Spinal cord (tissue), 3 donors: ENCODE measurements around a stretch of chr10.

DNA sequence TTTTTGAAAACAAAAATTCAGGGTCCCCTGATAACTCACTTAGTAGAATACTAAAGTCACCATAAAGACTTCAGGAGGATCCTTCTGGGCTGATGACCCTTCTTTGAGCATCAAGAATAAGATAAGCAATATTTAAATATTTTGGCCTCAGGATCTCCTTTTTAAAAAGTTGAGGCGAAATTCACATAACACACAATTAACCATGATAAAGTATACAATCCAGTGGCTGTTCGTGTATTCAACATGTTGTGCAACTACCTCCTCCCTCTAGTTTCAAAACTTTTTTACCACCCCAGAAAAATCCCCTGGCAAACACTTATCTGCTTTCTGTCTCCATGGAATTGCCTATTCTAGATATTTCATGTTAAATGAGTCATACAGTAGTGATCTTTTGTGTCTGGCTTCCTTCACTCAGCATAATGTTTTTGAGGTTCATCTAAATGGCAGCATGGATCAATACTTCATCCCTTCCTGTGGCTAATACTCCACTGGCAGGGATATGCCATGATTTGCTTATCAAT, 31.8 kb upstream of the IL15RA start:
- PRO-cap = no peak
- RAMPAGE, long total RNA = no peak

DNA sequence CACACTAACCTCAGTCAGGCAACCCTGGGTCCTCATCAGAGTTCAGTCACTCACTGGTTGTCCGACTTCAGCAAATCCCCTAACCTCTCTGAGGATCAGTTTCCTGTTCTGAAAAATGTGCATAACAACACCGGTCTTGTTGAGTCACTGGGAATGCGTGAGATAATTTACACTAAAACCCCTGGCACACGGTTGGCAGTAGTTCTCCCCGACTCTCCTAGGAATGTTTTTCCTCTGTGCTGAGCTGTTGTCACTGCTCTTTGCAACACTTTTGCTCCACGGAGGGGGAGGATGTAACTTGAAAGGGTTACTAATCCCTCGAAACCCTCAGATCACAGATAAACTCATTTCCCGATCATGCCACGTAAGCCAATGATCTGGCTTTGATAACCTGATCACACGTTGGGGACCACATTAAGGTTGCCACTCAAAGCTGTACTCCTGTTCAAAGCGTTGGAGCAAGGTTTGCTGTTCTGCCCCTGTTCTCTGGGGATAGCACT, 5.2 kb upstream of the RBM17 start:
- PRO-cap = no peak
- RAMPAGE, long total RNA = no peak

DNA sequence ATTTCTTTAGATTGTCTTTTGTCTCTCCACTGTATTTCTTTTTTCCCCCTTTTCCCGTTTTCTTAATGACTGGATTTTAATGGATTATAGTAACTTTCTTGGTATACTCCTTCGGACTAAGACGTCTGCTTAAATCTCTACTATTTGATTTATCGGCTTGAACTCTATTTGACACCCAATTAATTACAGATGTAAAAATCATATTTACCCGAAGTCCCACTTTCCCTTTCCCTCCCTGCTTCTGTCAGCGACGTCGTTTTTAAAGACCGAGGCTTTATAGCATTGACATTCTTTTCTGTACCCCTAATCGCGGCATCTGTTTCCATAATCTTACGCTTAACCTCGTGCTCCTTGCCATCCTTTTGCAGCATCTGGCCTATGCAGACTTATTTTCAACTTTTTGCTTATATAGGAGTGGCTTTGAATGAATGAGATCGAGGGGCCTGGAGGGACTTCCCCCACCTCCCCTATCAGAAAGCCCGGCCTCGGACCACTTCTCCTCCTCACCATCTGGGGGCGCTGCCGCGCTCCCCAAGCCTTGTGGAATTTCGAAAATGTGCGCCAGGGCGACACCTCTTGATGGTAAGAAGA, 432 bp upstream of the RBM17 start:
- PRO-cap = no peak
- RAMPAGE, long total RNA = no peak

DNA sequence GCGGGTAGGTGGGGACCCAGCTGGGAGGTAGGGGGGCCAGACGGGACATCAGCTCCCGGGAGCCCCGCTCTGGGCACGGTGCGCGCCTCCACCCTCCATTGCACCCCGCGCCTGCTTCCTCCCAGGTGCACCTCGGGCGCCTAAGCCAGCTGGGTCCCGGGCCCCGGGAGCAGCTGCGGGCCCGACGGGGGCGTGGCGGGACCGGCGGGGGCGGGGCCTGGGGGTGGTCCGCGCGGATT, 39.3 kb upstream of the PFKFB3 start:
- PRO-cap = no peak
- RAMPAGE, long total RNA = no peak

DNA sequence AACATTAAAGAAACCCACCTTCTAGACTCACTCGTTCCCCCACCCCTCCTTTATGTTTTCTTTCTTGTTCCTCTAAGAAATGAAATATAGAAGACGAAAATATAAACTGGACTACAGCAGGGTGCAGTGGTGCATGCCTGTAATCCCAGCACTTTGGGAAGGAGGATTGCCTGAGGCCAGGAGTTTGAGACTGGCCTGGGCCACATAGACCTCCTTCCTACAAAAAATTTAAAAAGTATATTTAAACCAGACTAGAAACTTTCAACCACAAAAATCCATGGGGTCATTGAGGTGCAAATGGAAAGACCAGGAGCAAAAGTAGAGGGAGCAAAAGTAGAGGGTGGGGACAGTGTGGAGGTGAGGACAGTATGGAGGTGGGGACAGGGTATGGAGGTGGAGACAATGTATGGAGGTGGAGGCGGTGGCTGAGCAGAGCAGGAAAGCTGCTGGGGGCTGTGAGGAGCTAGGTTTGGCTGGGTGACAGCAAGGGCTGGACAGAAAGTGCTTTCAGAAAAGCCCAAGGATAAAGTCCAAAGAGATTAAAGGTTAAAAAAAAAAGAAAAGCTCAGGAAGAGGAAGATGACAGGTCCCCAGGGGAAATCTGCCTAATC, 32.3 kb upstream of the PFKFB3 start:
- PRO-cap = no peak
- RAMPAGE, long total RNA = no peak

DNA sequence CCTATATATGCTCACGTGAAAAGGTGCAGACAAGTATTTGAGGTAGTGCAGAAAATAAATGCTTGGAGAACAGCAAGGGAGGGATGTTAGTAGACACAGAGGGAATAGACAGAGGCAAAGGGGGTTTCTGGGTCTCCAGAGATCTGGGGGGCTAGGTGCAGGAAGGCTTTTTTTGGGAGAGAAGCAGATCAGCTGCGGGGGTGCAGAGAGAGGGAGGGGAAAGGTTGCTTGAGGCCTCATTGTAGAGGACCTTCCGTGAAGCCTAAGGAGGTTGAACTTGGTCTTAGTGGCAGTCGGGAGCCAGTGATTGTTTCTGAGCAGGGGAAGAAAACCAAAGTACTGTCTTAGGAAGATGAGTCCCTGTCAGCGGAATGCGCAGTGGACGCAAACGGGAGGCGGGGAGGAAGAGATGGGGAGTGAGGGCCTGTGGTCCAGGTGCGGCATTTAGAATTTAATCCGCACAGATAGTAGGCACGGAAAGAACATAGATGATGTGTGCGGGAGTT, 29.2 kb upstream of the PFKFB3 start:
- PRO-cap = no peak
- RAMPAGE, long total RNA = no peak

- PRO-cap = no peak
- RAMPAGE, long total RNA = no peak
Measured at GRCh38 chr10:6195232-6195789, 7.4 kb upstream of the PFKFB3 start.

DNA sequence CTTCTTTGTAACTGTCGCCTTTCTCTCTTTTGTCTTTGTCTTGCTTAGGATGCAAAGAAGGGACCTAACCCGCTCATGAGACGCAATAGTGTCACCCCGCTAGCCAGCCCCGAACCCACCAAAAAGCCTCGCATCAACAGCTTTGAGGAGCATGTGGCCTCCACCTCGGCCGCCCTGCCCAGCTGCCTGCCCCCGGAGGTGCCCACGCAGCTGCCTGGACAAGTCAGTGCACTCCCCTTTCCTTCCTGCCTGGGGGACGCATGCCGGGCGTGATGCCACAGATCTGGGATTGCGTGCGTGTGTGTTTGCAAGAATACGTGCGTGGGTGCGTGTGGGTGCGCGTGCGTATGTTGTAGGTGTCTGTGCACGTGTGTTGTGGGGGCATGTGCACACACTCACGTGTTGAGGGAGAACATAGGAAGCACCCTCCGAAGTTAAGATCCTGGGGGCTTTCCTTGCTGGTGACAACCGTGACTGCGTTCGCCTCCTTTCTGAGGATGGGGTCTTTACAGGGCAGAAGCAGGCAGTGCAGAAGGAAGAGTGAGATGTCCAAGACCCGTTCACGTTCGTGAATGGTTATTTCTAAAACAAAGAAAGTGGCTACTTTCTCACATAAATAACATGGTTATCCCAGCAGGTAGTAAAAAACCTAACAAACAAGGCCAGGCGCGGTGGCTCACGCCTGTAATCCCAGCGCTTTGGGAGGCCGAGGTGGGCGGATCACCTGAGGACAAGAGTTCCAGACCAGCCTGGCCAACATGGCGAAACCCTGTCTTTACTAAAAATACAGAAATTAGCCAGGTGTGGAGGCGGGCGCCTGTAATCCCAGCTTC, 23.6 kb downstream of the PFKFB3 start:
- PRO-cap = no peak
- RAMPAGE, long total RNA = no peak

- PRO-cap = no peak
- RAMPAGE, long total RNA = no peak
Measured at GRCh38 chr10:6230801-6231273, 28.1 kb downstream of the PFKFB3 start.

- PRO-cap = no peak
- RAMPAGE, long total RNA = no peak
Measured at GRCh38 chr10:6291741-6292095, 89.0 kb downstream of the PFKFB3 start.

- PRO-cap = no peak
- RAMPAGE, long total RNA = no peak
Measured at GRCh38 chr10:6301713-6302065, 99.0 kb downstream of the PFKFB3 start.

GRCh38 chr10:6347975-6348538, 145.3 kb downstream of the PFKFB3 start:
- PRO-cap = no peak
- RAMPAGE, long total RNA = no peak

DNA sequence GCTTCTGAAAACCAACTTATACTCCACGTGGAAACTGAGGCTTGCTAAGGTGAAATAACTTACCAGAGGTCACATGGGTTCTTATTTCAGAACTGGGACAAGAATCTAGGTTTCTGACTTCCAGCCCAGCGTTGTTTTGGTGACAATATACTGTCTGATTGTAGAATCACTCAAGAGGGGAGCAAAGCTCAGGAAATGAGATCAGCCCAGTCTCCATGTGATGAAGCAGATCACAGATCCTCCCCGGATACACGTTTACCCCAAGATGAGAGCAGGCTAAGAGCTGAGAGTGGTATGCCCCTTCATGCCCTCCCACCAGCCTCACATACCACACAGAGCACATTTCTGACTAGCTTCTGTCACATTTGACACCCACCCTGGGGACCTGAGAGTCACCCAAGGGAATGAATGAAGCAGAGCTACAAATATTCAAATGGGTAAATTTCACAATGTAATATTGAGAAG, 27.1 kb upstream of the PRKCQ start:
- PRO-cap = no peak
- RAMPAGE, long total RNA = no peak

DNA sequence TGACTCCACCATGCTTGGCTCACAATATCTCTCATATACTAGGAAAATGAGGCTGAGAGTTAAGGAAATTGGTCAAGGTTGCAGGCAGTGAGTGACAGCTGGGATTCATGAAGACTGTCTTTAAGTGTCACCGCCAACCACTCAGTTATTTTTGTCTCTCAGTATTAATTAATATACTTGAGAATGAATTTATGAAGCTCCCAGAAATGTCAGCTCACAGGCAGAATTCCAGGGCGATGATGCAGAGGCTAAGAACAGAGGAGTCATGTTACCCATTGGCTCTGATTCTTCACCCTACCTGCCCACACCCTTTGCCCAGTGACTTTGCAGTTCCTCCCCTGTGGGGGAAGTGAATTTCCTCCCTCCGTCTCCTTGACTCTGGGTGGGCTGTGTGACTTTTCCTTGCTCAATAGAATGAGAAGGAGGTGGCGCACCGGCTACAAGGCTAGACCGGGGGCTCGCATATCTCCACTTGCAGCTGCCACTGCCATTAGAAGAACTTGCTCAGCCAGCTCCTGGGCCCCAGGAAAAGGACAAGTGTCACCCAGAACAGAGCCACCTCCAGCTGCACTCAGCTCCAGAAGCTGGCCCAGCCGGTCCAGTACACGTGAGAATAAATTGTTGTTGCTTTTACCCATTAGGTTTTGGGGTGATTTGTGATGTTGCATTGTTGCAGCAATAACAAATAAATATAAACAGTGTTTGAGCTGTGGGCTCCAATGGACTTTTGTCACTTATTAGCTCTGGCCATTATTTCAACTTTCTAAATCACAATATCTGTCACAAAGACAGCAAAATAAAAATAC, 157.1 kb upstream of the PRKCQ start:
- PRO-cap = no peak
- RAMPAGE, long total RNA = no peak

GRCh38 chr10:7028067-7028691, 382.7 kb downstream of the SFMBT2 start:
- PRO-cap = no peak
- RAMPAGE, long total RNA = no peak

DNA sequence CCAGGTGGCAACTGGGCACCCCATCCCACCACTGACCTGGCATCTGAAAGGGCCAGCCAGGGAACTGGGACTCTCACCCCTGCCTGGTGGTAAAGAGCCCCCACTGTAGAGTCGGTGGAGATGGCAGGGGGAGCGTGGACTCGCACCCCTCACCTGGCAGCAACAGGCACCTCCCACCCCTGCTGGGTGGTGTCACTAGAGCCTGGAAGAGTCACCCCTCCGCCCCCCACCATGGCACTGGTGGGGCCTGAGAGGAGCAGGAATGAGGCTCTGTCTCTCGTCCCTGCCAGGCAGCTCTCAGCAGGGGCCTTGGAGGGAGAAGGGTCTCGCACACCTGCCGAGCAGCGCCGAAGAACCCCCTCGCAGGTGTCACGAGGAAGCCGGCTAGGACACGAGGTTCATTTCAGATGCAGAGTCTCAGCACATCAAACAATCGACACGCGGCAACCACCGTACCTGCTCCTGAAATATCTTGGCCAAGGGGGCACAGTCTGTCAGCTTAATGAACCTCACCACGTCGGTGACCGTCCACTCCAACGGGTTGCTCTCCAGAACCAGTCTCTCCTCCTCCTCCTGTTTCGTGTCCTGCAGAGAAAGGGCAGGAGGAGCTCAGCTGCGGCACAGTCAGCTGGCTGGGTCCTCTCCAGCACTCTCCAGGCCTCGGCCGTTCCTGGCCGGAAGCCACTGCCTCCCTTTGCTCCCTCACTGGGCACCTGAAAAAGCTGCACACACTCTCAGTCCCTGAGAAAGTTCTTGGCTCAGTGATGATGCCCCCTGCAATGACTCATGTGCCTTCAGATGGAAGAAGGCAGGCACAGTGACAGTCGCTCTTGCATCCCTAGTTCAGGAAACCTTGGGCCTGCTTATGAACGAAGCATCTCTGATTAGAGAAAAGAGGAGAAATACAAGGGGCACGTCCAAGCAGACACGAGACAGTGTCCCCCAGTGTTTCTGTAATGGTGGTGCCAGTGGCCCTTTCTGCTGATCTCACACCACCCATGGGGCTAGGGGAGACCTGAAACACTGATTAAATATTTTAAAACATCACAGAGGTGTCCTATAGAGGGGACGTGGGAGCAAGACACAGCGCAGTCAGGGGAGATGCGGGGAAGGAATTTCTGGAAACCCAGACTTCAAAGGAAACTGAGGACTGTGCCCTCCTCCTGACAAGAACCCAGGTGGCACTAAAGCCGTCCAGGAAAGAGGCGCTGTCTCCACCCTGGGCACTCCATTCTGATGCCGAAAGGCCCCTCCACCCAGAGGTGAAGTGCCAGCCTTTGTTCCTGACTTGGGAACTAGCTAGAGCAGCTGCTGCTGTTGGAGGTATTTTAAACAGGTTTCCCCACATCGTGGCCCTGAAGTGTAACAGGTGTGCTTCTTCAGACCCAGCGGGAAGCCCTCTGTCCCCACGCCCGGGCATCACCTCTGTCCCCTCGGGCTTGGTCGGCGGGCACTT, 239.8 kb downstream of the SFMBT2 start:
- PRO-cap = no peak
- RAMPAGE, long total RNA = no peak

DNA sequence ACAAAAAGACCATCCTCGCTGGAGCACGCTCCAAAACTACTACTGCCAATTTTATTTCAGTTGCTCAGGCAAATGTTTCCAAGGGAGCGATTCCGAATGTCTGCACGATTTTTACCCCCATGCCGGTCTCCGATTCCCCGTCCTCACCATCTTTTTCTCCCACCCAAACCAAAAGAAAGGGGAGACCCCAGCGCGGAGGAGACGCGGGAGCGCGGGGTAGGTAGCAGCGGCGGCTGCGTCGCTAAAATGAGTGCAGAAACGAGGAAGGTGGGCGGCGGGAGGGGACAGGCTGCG, 694 bp downstream of the SFMBT2 start:
- PRO-cap = no peak
- RAMPAGE, long total RNA = no peak

- PRO-cap = no peak
- RAMPAGE, long total RNA = no peak
Measured at GRCh38 chr10:7411381-7411675, 494 bp upstream of the SFMBT2 start.

GRCh38 chr10:7480820-7481322, 70.0 kb upstream of the SFMBT2 start:
- PRO-cap = no peak
- RAMPAGE, long total RNA = no peak

DNA sequence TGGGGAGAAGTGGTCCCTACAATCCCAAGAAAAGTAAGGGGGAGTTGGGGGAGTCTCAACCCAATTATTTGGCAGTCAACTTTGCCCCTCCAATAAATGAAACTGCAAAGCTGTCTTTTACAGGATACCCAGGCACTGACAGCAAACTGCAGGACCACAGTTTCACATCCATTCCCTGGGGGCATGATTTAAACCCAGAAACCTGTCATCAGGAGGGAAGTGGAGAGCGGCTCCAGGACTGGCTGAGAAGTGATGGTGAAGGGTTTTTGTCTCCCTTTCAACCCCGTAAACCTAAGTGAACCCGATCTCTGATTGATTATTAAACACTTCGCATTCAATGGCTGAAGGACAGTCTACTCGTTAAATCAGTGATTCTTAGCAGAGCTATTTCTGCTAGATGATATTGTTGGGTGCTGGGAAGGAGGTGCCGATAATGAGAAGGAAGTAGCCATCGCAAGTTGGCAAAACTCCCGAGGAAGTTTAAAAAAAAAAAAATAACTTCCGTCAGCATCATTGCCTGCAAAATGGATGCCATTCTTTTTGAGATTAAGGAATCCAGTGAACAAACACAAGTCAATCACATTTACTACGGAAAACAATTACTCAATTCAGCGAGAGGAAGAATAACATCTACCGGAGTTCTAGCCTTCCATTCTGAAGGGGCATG, 74.2 kb upstream of the SFMBT2 start:
- PRO-cap = no peak
- RAMPAGE, long total RNA = no peak